Caco-2 (cell line): ENCODE measurements around a stretch of chr10.

- PRO-cap = no peak
- RRBS = no CpG with 5 or more reads among the region's 21 CpGs
These were observed 202.0 kb upstream of the FRMD4A start for GRCh38 chr10:14532471-14533391.

GRCh38 chr10:14543096-14544152, 212.7 kb upstream of the FRMD4A start:
- PRO-cap = no peak
- RRBS = no CpG with 5 or more reads among the region's 14 CpGs

DNA sequence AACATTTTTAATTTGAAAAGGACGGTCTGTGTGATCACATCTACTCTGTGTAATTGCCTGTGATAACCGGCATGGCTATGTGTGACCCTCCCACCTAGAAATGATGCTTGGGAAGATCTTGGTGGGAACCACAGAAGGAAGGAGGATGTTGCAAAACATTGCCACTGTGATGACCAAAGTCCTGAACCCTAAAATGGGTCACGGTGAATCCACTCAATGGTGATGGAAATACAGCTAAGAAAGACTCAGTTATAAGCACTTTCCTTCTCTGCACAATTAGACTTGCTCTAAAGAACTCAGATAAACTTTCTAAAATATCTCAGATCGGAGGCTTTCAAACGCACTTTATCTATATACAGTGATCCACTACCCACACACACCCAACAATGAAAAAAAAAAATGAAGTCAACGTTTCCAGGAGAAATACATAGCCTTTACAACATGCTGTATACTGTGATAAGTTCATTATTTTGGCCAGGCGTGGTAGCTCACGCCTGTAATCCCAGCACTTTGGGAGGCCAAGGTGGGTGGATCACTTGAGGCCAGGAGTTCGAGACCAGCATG, 221.4 kb upstream of the FRMD4A start:
- PRO-cap = no peak
- RRBS = no CpG with 5 or more reads among the region's 9 CpGs

- PRO-cap = no peak
- RRBS = no CpG with 5 or more reads among the region's 8 CpGs
These were observed 187.9 kb downstream of the FAM107B start for GRCh38 chr10:14586643-14587295.

DNA sequence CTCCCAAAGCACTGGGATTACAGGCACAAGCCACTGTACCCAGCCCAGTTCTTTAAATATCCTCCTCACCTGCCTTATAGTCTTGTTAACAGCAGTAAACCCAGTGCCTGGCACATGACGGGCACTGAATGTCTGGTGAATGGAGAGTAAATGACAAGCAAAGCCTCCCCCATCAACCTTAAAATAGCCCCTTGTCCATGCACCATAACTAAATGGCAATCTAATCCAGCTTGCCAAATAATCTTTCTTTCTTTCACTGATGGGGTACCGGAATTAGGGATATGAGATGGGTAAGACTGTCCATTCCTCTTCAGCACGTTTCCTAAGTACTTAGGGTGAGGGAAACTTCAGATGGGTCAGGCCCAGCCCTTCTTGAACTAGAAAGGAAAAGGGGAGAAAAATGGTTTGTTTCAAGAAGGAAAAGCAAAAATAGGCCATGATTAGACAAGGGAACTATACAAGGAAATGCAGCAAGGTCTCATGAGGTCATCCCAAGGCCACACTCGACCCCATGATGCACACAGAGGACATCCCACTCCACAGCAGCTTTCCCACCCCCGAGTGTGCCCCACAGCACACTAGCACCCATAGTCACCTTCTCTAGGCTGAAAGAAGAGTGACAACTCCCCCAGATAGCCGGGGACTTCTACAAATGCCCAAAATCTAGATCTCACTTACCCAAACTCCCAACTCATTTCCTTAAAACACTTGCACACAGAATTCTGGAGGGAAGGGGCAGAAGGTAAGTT, 173.5 kb downstream of the FAM107B start:
- PRO-cap = no peak
- RRBS = no CpG with 5 or more reads among the region's 6 CpGs

DNA sequence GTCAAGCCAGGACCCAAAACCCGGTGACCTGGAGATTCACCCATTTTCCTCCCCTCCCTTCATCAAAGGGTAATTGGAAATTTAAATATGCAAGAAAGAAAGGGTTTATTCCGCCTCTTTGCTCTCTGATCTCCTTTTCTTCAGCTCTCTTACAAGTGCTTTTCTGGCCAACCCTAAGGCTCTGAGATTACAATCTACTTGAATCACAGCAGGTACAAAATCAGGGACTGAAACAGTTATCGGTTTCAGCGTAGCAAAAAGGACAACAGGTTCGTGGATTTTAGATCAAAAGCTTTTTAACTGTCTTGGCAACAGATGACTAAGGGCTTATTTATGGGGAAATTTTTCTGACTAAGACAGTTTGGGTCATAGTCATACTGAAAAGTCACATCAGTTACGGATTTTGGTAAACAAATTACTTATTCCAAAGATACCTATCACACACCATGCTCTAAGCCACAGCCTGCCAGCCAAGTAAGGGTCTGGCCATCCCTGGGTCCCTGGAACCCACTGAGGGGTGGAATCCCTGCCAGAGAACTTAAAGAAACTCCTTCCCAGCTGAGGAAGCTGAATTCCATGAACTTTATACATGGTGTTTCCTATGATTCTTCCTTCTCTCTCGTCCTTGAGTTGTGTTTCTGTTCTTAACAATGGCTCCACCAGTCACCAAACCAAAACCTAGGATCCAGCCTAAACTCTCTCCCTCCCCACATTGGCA, 169.4 kb downstream of the FAM107B start:
- PRO-cap = no peak
- RRBS = no CpG with 5 or more reads among the region's 7 CpGs

DNA sequence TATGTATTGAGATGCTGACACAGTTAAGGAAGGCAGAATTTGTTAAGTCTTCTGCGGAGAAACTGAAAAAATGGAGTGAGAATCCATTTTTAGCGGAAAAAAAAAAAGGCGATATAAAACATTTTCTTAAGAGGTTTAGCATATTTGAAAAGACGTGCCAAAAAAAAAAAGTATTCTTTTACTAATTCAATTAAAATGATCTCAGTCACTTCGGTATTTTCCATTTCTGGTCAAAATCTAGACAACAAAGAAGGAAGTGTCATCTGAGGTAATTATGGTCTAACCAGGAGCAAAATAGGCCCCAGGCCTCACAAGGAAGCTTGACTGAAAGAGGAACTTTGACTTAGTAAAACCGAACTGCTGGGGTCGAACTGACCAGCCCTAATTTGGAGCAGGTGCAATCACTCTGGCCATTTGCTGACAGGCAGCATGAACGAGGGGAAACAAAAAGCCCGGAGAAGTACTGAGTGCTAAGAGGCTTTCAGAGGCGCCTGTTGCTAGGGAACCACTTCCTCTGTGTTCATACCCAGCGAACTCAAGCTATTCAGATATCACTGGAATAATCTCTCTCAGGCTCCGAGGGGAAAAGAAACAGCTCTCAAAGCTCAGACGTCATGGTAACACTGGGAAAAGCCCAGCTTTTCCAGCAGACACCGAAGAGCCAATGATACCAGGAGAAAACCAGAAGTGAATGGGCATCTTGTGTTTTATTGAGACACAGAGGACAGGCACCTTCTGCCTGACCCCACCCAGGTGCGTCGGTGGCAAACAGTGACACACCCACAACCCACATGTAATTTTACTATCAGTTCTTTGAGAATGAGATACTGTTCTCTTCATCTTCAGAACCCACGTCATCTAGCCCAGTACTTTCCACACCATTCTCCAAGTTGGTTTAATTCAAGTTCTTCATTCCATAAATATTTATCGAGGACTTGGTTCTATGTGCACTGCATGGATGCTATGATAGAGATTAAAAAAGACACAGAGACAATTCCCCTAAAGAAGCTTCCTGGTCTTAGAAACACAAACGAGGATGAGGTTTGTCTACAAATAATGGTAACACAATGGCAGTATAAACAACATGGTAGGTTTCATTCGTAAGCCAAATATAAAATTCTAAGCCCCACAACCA, 126.4 kb downstream of the FAM107B start:
- PRO-cap = no peak
- RRBS = no CpG with 5 or more reads among the region's 20 CpGs

GRCh38 chr10:14748474-14748773, 26.3 kb downstream of the FAM107B start:
- PRO-cap = no peak
- RRBS = no CpG with 5 or more reads among the region's 2 CpGs

GRCh38 chr10:14750726-14751903, 23.6 kb downstream of the FAM107B start:
- PRO-cap = no peak
- RRBS = no CpG with 5 or more reads among the region's 16 CpGs

DNA sequence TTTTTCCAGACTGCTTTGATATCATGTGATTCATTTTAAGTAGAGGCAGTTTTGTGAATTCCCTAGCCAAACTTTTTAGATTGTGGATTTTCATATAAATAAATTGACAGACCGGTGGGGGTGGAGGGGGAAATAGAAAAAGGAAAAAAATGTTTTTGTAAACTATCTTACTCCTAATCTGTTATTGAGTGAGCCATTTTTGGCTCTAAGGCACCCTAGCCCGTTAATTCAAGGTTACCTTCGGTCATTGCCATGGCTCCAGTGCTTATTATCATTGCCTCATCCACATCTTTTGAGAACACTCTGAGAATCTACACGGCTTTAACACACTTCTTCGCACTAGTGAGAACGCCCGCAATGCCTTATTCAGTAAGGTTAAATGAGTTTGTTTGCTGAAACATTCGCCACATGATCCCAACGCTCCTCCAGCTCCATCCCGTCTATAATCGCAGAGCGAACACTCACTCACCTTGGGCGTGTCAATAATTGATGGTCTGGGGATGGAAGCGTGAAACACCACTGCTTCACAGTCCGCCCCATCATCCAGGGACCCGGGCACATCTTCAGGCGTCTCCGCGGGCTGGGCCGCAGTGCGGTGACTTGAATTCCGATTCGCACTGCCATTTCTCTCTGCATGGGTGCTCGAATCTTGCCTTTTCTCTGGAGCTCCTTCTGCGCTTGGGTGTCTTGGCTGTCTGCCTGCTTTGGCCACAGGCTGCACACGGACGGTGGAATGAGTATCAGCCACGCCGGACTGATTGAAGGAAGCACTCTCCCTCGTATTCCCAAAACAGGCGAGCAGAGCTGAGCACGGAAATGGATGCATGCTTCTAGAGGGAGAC, 692 bp downstream of the FAM107B start:
- PRO-cap = no peak
- RRBS = no CpG with 5 or more reads among the region's 32 CpGs

GRCh38 chr10:15231300-15231770, 62.8 kb upstream of the NMT2 start:
- PRO-cap = no peak
- RRBS = no CpG with 5 or more reads among the region's 11 CpGs

DNA sequence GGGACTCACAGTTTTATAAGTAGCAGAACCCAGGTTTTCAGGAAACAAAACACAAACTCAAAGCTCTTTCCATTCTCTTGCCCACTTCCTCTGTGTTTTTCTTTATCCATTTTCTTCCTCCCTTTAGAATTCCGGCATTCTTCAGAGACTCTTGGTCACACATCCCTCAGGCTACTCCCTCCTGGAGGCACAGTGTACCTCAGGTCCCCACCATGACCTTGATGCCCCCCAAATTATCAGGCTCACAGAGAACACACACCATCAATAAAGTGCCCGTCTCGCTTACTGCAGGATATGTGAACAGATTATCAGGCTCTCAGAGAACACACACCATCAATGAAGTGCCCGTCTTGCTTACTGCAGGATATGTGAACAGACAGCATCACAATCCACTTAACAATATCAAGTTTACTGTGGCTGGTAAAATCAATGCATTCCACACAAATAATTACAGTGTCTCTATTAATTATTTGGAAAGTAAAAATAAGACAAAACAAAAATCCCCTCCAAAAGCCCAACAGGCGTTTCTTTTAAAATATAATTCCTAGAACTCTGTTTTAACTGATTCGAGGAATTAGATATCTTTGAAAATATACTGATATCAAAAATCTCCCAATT, 77.5 kb upstream of the NMT2 start:
- PRO-cap = no peak
- RRBS = no CpG with 5 or more reads among the region's 6 CpGs

GRCh38 chr10:15344692-15345176, 26.4 kb downstream of the FAM171A1 start:
- PRO-cap = bidirectional peak, plus-strand start at chr10:15345120, minus-strand start at chr10:15344962
- RRBS = no CpG with 5 or more reads among the region's 7 CpGs

GRCh38 chr10:16828536-16829389, 11.5 kb upstream of the RSU1 start:
- PRO-cap = no peak
- RRBS = no CpG with 5 or more reads among the region's 13 CpGs

DNA sequence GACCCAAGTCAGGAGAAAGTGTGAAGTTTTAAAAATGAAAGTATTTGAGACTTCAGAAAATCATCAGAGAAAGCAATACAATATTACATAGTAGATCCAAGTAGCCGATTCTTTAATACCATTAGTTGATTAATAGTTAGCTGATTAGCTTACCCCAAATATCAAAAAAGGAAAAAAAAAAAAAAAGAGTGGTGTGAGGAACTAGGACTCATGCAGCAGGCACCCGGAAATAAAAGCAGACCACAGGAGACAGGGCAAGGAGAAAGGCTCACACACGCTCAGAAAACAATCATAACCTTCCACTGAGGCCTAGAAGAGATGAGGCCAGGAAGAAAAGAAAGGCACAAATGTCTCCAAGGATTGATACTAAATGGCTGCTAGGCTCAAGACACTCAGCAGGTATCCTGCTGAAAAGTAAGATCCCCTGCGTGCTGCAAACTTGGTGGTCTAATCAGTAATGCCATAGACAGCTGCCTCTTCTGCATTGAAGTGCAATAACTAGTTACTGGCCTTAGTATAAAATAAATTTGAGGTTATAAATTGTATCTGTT, 25.9 kb downstream of the TRDMT1 start:
- PRO-cap = no peak
- RRBS = no CpG with 5 or more reads among the region's 4 CpGs

DNA sequence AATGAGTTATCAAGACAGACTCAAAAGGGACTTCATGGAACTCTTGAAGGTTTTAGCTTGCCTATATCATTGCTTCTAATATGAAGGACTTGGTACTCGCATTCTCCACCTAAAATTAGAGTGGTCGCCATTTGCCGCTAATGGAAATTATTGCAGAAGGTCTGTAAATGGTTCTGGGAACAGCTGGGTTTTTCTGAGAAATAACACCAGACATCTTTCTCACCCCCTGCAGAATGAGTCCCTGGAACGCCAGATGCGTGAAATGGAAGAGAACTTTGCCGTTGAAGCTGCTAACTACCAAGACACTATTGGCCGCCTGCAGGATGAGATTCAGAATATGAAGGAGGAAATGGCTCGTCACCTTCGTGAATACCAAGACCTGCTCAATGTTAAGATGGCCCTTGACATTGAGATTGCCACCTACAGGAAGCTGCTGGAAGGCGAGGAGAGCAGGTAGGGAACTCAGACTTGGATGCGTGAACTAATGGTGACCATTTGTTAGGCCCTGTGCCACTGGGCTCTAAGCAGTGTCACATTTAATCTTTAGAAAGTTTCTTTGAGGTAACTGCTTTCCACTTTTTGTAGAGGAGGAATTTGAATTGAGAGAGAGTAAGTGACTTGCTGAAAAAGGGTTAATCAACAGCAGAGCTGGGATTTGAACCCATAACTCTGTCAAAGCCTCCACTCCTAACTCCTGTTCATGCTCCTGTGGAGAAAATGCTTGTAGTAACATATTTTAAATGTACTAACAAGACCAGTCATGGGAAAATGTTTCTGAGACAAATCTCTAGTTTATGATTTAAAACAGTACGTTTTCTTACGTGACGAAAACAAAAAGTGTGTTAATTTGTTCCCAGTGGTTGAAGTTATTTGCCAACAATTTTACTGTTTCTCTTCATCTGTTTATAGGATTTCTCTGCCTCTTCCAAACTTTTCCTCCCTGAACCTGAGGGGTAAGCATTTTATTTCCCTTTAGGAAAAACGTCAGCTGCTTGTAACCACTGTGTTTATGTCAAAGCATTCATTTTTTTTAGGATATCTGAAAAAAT, 7.2 kb downstream of the VIM start:
- PRO-cap = no peak
- RRBS = no CpG with 5 or more reads among the region's 15 CpGs

DNA sequence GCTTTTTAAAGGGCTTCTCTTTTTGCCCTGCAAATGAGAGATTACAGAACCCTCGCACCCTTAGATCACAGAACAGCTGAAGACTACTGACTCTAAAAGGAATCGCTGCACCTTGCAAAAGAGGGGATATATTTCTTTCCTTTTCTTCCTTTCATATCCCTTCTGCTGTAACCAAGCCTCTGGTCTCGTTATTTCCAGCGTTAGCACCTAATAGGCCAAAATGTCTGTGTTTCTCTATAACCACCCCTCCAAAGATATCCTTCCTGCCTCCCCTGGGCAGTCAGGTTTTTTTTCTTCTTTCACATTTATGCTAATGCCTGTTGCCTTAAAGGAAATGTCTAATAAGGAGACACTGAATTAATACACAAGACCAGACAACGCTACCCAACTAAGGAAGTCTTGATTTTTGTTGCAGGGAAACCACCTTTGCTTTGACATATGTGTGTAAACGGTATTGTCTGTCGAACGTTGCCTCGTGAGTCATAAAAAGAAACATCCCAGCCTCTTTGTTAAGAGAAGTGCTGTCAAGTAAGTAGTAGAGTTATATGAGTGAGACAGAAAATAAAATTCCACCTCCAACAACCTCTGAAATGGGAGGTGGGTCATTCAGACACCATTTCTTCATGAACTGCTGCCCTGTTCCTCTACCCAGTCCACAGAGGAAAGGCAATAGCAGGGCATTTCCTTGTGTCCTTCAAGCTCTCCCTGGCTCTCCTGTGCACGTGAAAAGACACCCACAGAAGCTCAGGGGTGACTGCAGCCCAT, 10.4 kb downstream of the ST8SIA6 start:
- PRO-cap = no peak
- RRBS = no CpG with 5 or more reads among the region's 10 CpGs

DNA sequence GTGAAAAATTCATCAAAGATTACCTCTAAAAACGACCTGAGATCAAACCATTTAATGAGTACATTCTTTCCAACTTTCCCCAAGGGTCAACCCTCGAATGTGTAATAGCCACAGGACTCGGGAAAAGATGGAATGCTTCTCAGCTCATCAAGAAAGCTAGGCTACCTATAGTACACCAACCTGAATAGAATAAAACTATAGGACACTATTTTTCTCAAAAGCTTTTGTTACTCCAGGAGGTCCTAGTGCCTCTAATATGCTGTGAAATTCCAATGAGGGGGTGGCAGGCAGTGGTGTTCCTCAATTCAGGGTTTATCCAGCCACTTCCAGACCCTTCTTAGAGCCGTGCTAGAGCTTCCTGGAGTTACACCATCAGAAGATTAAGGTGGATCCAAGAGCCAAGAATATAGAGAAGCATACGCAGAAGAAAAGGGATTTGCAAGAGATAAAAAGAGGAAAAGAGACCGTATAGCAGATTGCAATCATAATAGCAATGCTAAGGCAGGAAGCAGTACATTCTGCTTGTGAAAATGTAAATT, 2.4 kb downstream of the ST8SIA6 start:
- PRO-cap = no peak
- RRBS = no CpG with 5 or more reads among the region's 6 CpGs

DNA sequence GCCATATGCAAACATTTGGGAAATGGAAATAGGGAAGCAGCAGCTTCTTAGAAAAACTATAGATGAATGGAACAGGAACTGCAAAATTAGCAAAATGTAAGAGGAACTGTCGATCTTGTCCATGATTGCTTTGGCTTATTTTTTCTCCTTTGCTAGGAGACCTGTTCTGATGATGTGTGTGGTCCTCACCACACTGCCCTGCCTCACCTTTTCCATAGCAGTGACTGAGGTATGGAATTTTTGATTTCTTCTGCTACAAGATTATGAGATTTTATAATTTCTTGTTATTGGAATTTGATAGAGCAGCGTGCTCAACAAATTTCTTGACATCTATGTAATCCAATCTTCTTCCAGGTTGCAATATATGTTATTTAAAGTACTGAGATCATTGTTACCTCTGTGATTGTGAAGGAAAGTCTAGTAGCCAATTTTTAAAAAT, 19.2 kb downstream of the TMEM236 start:
- PRO-cap = no peak
- RRBS = no CpG with 5 or more reads among the region's 2 CpGs

DNA sequence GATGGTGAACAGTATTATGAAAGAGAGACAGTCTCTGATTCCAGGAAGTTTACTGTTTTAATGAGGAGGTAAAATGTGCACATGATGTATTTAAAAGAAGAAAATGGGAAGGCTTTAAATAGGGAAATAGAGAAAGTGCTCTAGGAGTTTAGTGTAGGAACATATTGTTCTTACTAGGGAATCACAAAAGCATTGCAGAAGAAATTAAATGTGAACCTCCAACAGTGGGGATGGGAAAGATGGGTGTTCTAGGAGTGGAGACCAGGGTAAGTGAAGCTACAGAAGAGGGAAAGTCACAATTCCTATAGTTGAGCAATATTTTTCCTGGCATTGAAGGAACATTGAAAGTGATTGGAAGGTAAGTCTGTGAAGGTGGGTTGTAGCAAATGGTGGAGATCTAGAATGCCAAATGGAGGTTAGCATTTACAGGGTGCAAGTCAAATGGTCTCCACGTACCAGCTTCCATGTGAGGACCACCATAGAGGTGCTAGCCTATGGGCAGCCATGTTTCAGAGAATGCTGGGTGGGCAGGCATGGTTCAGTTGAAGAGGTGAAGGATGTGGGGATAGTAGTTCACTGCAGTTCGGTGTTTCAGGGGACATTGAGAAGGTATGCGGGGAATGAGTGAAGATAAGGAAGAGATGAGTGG, 36.2 kb downstream of the CACNB2 start:
- PRO-cap = no peak
- RRBS = no CpG with 5 or more reads among the region's 3 CpGs